Brain (tissue), 1 donor: ENCODE measurements around the genes NPL and LAMC2.

- RRBS = no CpG with 5 or more reads among the region's 11 CpGs
These were observed 1.1 kb upstream of the IER5 start for GRCh38 chr1:181087045-181088100.

- RRBS = no CpG with 5 or more reads among the region's 11 CpGs
These were observed 1.8 kb downstream of the IER5 start for GRCh38 chr1:181090318-181090711.

DNA sequence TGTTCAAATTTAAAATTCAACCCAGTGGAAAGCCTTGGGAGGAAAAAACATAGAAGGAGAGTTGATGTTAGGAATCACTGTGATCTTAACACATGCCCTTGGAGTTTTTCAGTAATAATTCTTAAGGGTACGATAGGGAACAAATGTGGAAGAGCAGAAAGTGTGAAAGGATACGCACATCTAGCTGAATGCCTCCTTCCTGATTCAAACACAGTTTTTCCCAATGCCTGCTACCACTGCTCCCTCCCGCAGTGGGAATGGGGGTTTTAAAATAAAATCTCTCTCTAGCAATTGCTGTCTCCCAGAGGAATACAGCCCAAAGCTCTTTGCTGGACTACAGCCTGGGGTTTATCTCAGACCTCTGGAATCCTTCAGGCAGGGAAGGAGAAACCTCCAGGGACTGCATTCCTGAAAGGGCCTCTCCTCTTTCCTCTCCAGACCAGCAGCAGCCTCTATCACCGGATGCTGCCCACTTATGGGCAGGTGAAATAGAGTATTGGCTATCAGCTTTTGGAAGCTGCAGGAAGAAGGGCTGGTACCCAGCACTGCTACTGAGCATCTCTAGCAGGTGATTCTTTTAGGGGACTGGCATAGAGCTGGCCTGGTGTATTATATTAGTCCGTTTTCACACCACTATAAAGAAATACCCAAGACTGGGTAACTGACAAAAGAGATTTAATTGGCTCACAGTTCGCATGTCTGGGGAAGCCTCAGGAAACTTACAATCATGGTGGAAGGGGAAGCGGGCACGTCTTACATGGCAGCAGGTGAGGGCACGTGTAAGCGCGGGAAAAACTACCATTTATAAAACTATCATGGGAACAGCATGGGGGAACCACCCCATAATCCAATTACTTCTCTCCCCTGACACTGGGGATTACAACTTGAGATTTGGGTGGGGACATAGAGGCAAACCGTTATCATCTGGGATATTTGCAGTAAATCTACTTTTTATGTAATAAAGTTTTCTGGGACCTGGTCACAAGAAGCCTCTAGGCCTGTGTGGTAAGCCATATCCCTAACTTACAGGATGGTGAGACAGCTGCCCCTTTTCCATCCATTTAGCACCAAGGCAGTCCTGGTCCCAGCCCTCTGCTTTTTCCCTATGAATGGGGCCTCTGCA is 6.5 kb downstream of the IER5 start:
- RRBS = no CpG with 5 or more reads among the region's 12 CpGs

DNA sequence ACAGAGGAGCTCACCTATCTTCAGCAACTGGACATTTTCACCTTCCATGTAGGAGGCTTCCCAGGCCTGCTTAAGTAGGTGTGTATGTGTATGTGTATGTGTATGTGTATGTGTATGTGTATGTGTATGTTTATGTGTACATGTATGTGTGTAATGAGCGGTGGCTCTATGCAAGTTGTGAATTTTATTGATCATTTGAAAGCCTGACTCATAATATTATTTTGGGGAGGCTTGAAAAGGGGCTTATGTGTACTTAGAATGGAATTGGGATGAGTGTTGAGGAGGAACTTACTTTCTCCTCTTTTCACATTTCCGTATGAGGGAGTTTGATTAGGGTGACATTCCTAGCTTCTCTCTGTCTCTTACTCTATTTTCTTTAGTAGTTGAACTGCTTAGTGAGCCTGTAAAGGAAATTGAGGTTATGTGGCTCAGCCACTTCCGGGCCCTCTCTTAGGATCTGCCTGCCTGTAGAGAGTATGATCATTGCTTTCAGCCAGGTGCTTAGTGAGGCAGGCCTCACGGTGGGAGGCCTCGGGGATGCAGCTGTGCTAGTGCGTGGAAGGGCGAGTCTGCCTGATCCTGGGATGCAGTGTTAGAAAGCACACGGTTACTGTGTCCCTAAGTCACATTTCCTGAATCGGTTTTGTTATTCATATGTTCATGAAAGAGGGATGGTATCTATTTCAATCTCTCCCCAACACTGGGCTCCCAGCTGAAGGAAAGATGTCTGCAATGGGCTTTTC is 61.0 kb downstream of the IER5 start:
- RRBS = no CpG with 5 or more reads among the region's 9 CpGs

DNA sequence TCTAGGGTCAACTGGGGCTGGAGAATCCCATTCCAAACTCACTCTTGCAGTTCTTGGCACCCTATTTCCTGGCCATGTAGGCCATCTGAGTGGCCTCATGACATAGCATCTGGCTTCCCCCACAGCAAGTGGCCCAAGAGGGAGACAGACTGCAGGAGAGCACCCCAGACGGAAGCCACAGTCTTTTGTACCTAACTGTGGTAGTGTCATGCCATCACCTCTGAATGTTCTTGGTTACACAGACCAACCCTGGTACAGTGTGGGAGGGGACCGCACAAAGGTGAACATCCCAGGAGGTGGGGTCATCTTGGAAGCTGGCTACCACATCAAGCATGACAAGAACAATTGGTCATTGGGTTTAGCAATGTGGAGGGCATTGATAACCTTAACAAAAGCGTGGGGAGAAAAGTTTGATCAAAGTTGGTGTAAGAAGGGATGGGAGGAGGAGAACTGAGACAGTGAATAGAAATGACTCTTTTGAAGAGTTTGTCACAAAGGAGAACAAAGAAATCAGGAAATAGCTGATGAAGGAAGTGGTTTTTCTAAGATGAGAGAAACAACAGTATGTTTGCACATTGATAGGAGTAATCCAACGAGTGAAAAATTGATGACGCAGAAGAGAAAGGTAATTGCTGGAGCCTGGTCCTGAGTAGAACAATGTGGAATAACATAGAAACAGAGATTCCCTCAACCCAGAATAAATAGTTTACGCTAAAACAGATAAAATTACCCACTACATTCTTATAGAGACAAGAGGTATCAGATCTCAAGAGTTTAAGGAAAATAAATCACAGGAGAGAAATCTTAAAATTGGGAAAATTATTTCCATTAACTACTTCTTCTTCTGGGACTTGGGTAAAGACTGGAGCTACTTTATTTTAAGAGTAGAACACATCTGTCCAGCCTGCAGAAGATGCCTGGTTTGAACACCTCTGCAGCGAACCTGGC is 87.0 kb upstream of the CACNA1E start:
- RRBS = no CpG with 5 or more reads among the region's 7 CpGs

- RRBS = no CpG with 5 or more reads among the region's 9 CpGs
These were observed 23.4 kb upstream of the ZNF648 start for GRCh38 chr1:182084903-182085366.

GRCh38 chr1:182143712-182145053 is 82.7 kb upstream of the ZNF648 start:
- RRBS = no CpG with 5 or more reads among the region's 11 CpGs

- RRBS = no CpG with 5 or more reads among the region's 6 CpGs
These were observed 83.9 kb upstream of the ZNF648 start for GRCh38 chr1:182145292-182145991.

DNA sequence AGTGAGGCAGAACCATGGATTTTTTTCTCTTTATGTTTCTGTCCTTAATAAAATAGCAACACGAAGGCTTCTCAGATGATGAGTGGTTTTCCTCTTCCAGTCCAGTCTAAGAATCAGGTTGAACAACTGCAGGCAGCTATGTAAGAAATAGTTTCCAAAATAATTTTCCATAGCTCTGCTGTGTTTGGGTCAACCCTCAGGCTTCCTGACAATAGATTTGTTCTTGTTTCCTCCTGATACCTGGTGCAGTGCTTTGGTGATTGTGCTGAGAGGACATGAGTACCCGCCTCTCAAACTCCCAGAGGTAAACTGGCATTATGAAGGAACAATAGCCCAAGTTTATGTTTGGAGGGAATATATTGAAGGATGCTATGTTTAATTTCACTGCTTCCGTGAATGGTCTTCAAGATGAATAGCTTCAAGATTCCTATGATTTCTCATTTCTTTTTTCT is 150.0 kb downstream of the GLUL start:
- RRBS = no CpG with 5 or more reads among the region's 3 CpGs

DNA sequence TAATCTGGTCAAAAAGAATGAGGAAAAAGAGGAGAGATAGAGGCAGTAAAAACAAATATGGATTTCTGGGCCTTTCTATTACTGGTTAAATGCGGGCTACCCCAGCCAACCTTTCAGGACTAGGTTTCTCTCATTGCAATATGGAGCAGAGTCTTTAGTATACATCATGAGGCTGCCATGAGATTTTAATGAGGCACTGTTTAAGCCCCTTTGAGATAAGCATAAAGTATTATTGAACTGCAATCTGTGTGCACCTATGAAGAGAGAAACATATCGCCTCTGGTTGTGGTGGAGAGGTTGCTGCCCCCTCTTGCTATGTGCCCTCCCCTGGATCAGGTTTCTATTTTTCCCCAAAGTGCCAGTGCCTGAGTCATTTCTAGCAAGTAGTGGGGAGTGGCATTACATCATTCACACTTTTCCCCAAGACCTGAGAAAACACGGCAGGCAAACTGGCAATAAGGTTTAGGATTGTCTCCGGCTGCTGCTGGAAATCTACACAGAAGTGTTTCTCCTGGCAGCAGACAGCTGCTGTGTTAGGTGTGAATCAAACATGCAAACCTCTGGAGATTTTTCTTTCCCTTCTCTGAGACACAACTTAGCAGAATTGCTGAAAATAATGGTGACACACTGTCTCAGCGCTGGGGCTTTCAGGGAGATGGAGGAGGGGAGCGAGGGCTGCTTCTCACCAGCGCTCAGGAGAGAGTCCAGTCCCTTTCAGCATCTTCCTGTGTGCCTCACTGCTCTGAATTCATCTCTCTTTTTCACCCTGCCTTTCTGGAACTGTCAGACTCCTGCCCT is 13.6 kb upstream of the RGS16 start:
- RRBS = no CpG with 5 or more reads among the region's 7 CpGs

- RRBS = no CpG with 5 or more reads among the region's 7 CpGs
These were observed 50.0 kb upstream of the NPL start for GRCh38 chr1:182739533-182739999.

DNA sequence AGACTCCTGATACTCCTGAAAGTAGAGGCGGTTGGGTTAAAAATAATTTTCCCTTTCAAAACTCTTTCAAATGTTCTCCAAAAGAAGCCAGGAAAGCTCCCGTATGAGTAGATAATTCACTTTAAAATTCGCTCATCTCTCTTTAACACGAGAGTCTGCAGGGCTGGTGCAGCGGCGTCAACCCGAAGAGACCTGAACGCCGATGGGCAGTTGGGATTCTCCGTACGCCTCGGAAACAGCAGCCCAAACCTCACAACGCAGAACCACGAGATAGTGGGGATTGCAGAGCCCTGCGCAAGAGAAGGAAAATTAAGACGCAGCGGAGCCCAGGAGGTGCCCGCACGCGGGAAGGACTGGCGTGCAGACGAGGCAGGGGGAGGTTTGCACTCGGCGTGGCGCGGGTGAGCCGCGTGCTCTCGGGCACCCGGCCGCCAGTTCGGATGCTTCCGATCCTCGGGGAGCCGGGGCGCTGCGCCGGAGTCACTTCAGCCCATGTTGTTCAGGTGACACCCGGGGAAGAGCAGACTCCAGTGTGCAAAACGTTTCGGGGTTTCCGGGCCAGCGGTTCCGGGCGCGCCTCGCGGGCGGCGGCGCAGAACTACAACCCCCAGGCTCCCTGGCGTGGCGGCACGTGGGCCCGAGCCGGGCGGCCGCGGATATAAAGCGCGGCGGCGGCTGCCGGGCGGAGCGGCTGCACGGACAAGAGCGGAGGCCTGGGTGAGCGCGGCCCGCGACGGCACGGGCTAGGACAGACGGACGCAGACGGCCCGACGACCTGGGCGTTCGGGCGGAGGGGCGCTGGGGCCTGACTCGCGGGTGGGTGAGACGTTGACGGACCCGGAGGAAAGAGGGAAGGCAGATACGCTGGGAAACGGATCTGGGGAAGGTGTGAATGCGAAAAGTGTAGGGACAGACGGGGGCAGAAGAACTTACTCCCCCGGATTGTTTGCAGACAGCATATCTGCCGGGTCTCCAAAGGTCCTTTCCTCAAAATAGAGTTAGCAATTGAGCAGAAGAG is at the start of gene NPL:
Gene NPL (plus strand): TSS at position 685 of the 1,018 bp plus-strand sequence.
- RRBS = 1% methylated on average over 34 of the region's 94 CpGs

- RRBS = no CpG with 5 or more reads among the region's 9 CpGs
These were observed 19.7 kb downstream of the DHX9 start for GRCh38 chr1:182858427-182859694.

DNA sequence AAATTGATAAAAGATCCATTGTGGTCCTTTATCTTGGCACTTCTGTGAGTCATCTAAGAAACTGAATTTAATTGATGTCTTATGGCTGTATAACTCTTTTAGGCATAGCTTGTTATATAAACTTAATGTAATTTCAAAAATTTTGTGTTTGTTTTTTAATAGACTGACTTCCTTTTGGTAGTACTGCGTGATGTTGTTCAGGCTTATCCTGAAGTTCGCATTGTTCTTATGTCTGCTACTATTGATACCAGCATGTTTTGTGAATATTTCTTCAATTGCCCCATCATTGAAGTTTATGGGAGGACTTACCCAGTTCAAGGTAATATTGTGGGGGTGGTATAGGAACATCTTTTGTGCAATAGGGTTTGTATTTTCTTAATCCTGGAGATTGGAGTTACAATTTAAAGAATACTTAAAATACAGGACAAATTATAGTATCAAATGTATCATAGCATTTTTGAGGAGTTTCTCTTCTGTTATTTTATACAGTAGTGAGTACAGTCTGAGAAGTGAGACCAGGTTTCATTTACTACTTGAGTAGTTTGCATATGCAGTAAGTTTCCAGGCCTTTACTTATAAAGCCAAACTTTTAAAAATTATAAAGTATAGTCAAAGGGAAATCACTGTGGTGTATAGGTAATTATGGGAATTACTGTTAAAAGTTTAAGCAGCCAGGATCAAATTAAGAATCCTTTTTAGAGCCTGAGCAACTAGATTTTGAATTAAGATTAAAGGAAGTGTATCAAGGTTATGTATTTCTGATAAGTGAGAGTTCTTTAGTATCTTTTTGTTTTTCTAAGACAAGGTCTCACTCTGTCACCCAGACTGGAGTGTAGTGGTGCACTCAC is 33.3 kb downstream of the DHX9 start:
- RRBS = no CpG with 5 or more reads among the region's 2 CpGs

DNA sequence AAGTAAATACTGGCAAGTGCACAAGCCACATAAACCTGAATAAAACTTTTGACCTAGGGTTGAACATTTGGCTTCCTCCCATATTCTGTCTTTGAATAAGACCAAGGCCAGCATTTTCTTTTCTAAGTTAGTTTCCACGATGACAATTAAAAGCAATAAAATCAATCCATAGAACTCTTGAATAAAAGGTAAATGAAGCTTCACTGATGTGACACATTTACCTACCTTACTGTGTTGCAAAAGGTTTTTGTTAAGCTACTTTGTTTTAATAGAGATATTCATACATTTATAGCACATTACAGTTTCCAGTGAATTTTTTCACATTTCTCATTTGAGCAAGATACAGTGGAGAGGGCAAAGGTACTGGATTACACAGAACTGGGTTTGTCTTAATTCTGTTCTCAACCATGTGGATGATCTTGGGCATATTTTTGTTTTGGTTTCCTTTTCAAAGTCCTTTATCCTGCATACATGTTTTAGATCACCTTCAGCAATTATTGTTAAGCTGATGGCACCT is 48.8 kb downstream of the DHX9 start:
- RRBS = no CpG with 5 or more reads among the region's 1 CpG

DNA sequence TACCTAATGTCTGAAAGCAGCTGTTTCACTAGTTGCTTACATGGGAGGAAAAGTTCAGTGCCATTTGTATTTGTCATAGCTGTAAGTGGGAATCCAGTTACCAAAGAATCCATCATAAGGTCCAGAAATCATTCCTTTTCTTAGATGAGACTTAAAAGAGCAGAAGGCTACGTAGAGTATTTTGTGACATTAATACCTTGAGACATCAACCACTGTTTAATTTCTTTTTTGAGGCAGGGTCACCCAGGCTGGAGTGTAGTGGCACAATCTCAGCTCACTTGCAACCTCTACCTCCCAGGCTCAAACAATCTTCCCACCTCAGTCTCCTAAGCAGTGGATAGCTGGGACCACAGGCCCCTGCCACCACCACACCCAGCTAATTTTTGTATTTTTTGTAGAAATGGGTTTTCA is 50.2 kb downstream of the DHX9 start:
- RRBS = no CpG with 5 or more reads among the region's 1 CpG

- RRBS = no CpG with 5 or more reads among the region's 2 CpGs
These were observed 18.8 kb downstream of the SHCBP1L start for GRCh38 chr1:182934233-182934552.

DNA sequence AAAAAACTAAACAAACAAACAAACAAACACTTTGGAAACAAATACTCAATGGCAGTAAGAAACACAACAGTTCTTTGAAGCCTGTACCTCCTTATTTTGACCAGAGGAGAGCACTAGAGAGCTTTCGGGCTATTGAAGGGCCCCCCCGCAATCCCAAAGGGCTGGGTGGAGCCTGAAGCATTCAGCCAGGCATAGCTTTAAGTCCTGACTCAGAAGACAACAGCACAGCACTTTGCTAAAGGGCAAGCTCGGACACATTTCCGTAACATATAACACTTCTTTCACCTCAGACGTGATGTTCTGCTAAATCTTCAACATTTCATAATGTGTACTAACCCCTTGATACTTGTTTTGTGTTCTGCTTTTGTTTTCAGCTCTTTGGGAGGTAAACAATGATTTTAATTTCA is 9.6 kb upstream of the SHCBP1L start:
- RRBS = no CpG with 5 or more reads among the region's 5 CpGs

GRCh38 chr1:183142379-183143192 is 43.5 kb upstream of the LAMC2 start:
- RRBS = no CpG with 5 or more reads among the region's 14 CpGs

DNA sequence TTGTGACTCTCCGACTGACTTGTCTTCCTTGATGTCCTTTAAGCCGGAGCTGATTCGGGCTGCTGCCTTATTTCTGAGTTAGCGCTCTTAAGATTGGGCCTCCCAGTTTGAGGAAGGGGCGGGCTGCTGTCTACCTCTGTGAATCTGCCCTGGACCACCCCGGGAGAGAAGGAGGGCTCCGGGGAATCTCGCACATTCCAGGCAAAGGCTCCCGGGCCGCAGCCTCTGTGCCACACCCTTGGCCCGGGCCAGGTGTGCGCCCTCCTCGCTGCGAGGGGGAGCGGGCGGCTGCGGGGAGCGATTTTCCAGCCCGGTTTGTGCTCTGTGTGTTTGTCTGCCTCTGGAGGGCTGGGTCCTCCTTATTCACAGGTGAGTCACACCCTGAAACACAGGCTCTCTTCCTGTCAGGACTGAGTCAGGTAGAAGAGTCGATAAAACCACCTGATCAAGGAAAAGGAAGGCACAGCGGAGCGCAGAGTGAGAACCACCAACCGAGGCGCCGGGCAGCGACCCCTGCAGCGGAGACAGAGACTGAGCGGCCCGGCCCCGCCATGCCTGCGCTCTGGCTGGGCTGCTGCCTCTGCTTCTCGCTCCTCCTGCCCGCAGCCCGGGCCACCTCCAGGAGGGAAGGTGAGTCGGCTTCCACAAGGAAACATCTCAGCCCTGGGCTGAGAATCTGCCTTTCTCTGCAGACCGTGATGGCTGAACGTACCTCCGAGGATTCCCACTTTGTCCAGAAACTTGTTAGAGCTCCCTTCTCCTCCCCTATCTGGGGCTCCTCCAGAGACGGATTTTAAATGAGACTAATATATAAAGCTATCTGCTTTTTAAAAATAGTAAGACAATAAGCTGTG is at the start of gene LAMC2:
Gene LAMC2 (plus strand): TSS at position 463 of the 854 bp plus-strand sequence.
- RRBS = 22% methylated on average over 21 of the region's 39 CpGs